Bronchus fibroblast of lung (primary cell): Measurements from ENCODE around the gene BOD1.

DNA sequence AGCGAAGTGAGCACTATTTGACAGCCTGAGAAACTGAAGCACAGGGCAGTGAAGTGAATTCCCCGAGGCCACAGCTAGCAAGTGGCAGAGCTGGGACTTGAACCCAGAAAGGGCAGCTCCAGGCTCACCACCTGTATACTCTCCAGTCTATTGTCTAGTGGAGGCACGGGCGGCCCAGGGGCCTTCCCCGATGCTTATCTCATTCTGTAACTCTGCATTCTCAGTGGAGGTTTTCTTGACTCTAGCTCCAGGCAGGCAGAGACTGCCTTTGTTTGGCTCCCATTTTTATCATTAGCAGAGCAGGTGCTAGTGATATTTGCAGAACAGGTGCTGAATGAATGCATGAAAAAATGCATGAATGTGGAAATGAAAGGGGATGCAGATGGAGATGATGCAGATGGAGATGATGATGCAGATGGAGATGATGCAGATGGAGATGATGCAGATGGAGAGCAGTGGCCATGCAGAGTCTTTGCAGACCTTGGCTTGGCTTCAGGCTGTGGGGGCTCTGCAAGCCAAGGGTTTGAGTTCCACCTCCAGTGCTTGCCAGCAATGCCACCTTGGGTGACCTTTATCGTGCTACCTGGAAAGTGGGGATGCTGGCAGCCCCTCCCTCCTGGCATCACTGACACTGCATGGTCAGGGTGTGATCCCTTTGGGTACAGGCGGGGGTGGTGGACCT lies 32.7 kb downstream of the ERGIC1 start:
- RAMPAGE, long total RNA = no peak

DNA sequence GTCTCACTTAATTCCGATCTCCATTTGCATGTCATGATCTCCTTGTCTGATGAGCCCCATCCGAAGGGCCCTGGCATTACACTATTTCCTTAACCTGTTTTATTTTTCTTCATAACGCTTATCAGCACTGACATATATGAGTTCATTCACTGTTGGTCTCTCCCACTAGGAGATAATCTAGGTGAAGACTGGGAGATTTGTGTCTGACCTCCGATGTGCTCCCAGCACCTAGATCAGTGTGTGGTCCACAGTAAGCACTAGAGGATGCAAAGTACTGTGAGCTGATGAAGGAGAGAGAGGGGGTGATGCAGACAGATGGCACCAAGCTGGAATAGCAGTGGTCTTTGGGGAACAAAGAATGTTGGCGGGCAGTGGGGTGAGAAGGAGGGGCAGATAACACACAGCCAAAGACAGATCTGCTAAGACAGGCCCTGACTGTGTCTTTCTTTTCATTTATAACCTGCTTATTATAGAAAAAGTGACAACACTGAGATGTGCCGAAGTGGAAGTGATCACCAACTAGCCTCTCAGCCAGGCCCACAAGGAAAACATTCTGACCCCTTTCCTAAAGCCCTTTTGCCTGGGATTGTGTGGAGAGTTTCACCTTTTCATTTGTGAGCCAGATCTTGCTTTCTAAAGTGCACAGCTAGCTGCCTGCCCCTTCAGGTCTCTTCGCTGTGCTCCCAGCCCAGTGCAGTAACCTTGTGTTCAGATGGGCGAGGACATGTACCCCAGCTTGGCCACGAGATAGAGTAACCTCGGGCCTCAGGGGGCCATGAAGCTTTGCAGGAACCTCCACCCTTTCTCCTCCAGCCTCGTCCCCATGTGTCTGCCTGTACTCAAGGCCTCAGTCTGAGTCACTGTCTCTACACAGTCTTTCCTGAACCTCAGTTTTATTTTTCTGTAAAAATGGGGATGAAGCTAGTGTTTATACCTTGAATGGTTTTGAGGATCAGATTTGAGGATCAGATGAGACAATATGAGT lies 37.6 kb downstream of the ERGIC1 start:
- RAMPAGE, long total RNA = no peak

GRCh38 chr5:172885398-172886111 lies 51.5 kb downstream of the ERGIC1 start:
- RAMPAGE, long total RNA = no peak

DNA sequence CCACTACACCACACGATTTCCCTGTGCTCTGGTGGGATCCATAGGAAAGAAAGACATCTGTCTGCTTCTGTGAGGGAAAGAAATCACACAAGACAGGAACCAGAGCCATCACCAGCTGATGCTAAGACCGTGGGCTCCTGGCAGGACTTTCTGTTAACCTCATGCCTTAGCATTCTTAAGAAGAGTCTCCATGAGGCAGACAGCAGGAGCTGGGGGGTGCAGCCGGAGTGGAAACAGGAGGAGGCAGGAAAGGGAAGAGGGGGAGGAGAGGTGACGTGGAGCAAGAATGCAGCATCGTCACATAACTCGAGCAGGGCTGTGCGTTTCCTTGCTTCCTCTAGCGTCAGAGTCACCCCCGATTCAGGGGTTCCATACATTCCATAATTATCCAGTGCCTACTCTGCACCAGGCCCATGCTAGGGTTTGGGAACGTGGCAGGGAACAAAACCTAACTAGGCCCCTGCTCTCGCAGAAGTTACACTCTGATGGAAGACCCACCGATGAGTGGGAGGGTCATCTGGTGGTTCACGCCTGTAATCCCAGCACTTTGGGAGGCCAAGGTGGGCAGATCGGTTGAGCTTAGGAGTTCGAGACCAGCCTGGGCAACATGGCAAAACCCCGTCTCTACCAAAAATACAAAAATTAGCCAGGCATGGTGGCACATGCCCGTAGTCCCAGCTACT lies 53.8 kb downstream of the ERGIC1 start:
- RAMPAGE, long total RNA = no peak

GRCh38 chr5:172918306-172918743 lies 40.9 kb upstream of the RPL26L1 start:
- RAMPAGE, long total RNA = no peak

DNA sequence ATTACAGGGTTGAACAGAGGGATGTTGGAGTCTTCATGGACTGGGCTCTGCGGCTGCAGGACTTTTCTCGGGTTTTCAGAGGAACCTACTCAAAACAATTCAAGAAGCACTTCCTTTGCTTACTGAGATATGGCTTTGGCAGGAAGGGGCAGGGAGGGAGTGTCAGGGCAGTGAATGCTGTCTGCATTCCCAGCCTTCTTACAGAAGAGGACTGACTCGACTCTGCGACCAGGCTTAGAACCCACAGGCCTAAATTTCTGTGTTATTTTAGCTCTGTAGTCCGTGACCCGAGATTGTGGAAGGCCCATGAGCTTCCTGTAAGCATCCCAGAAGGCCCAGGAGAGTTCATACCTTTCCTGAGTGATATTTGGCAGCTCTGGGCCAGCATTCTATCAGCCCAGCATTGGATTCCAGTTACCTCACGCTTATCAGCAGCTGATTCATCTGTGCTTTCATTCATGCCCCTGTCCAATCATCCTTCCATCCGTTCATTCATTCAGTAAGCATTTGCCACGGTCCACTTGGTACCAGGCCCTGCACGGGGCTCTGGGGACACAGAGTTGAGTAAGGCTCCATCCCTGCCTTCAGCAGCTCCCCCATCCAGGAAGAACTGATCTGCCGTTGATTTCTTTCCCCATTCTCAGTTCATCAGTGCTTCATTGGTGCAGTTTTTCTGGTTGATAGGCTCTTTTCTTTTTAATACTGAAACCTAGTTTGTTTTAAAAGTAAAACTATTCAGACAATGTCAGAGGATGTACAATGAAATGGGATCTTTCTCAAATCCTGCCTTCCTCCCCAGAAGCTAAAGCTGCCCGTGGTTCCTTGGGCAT lies 28.1 kb upstream of the RPL26L1 start:
- RAMPAGE, long total RNA = no peak

GRCh38 chr5:172958270-172959040 lies 769 bp upstream of the RPL26L1 start:
- RAMPAGE, long total RNA = no peak

DNA sequence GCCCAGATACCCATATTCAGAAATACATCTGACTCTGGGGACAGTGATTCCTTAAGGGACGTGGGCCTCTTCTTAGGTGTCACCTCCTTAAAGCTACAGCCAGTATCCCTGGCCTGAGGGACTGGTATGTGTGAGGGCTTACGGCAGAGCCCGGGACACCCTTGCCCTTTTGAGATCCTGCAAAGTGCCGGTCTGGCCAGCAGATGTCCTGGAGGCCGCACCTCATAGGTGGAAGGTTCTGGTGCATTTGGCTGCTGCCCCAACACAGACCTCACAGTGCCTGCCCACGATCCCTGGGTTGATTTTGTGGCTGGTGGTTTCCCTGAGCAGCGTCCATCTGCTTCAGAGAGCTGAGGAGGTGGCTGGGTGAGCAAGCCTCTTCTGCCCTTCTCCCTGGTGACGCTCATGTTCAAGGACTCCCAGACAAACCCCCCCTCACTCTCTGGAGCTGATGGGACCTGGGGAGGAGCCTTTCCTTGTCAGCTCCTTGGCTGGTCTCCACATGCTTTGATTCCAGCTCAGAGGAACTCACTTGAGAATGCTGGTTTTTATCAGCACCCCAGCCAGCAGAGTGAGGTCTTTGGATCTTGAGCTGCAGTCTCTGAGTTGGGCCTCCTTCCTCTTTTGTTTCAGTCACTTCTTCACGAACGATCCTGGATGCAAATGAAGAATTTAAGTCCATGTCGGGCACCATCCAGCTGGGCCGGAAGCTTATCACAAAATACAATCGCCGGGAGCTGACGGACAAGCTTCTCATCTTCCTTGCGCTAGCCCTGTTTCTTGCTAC lies 19.0 kb downstream of the BNIP1 start:
- RAMPAGE, long total RNA = no peak

DNA sequence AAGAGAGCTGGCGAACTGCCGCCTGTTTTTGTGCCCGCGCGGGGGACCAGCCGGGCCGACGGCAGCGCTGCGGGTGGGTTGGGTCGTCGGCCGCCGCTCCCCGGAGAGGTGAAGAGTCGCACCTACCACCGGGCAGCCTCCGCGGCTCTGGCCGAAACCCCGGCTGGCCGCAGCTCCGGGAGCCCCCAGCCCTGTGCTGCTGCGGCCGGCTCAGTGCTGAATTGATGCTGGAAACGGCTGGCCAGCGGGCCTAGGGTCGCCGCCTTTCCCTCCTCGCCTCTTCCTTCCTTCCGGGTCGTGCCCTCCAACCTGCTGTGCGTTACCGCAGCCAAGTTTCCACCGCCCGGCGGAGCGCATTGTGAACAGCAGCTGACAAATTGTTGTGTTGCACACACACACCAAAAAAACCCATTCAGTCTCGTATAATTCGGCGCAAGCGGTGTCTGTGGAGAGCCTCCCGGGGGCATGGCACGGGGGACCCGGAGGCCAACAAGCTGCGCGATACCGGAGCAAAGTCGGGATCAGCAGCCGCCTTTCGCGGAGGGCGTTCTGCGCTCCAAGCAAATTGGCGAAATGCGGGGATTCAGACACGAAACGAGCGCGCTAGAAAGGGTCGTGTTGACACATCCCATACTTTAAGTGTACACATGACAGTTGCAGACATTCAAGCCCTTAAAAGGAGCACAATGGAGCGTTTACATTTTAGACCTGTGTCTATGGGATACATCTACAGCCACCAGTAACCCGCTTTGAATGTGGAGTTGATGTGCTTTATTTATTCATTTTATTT lies 9.4 kb upstream of the NKX2-5 start:
- RAMPAGE, long total RNA = no peak

DNA sequence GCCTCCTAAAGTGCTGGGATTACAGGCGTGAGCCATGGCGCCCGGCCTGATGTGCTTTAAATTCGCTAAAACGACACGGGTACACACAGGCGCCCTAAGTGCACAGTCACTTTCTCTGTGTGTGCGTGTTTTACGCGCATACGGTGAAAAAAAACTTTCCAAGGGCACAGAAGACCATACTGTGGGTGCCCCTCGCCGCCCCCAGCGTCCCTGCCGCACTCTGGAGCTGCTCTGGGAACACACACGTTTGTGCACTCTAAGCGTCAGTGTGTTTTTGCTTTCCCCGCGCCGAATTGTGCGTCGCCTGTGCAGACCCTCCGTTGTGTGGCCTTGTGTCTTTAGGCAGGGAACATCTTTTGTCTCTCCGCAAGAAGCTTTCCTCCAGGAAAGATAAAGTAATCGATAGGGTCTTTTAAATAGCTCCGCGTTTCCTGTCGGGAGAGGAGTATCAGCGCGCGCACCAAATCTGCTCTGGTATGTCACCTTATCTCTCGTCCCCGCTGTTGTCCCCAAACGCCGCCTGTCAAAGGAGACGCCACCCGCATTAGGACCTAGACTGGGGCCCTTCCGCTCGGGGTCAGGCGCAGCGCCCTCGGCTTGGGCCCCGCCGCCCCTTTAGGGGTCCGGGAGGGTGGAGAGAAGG lies 10.4 kb upstream of the NKX2-5 start:
- RAMPAGE, long total RNA = no peak

- RAMPAGE, long total RNA = no peak
These were observed 12.5 kb downstream of the STC2 start for GRCh38 chr5:173315287-173316546.

DNA sequence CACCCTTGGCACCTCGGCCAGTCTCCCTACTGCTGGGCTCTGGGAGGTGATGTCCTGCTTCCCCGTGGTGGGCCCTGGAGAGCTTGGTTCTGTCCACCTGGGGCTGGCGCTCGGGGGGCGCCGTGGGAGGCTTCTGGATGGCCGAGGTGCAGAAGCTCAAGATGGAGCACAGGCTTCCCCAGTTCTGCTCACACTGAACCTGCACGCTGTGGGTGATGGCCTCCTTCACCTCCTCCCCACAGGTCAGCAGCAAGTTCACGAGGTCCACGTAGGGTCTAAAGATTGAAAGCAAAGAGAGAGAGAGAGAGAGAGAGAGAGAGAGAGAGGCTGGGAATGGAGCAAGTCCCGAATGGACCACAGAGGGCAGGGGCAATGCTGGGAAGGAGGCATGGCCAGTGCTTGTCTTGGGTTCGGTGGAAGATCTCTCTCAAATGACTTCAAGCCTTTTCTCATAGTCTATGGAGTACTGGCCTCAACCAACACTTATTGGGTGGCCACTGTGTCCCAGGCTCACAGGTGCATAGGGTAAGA lies 10.2 kb downstream of the STC2 start:
- RAMPAGE, long total RNA = no peak

- RAMPAGE, long total RNA = no peak
These were observed 3.9 kb downstream of the STC2 start for GRCh38 chr5:173324001-173325126.

- RAMPAGE, long total RNA = no peak
These were observed 126.0 kb upstream of the STC2 start for GRCh38 chr5:173454183-173454719.

DNA sequence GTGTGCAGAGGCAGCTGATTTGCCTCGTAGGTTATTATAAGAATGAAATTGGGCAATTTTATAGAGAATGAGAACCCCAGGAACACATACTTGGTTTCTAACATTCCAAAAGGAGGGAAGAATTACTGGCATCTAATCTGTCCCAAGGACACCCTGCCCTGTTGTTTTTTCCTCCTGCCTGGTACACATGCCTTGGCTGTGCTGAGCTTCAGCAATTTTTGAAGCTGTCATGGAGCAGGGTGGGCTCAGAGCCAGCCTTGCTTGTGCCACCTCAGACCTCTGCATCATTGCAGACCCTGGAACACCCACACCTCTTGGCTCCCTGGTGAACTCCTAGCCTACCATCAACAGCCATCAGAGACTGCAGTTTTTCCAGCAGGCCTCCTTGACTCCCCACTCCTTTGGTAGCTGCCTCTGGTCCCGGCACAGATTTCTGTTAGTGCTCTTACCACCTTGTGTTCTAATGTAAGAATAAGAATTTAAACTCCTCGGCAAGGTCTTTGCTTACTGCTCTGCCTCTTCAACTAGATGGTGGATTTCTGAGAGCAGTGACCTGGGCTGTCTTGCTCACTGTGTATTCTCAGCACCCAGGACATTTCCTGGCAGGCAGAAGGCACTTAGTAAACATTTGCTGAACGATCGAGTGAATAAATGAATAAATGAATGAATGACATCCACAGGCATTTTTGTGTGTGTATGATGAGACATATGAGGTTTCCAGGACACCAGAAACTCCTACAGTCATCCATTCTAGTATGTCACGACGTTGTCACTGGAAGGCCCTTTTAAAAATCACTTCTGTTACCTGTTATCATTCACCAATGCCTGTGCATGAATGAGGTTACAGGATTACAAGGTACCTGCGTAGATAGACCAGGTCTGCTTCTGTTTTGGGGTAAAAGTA lies 143.3 kb downstream of the BOD1 start:
- RAMPAGE, long total RNA = no peak

GRCh38 chr5:173616560-173617007 lies at the start of gene BOD1:
Gene BOD1 (minus strand): TSS chr5:173616650.
- RAMPAGE, long total RNA = no peak

DNA sequence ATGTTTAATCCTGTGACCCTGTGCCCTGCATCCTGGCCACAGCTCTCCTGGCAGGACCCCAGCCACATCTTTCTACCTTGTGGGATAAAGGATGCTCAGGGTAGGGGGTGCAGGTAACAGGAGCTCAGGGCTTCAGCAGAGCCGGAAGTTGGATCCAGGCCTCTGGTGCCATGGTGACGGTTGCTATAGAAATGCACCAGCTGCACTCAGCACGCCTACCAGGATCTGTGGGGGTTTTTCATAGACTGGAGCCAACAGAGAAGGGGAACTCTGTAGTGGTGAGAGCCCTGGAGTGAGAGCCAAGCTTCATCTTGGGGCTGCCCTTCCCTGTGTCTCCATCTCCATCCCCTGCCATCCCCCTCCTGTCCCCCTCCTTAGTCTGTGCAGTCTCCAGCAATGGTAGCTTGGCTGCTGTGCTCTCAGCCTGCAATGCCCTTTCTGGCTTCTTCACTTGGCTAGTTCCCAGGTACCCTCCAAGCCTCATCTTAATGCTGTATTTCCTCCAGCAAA lies 27.5 kb upstream of the BOD1 start:
- RAMPAGE, long total RNA = no peak

GRCh38 chr5:173733826-173734558 lies 117.5 kb upstream of the BOD1 start:
- RAMPAGE, long total RNA = no peak

- RAMPAGE, long total RNA = no peak
These were observed 117.0 kb upstream of the CPEB4 start for GRCh38 chr5:173770953-173771838.

DNA sequence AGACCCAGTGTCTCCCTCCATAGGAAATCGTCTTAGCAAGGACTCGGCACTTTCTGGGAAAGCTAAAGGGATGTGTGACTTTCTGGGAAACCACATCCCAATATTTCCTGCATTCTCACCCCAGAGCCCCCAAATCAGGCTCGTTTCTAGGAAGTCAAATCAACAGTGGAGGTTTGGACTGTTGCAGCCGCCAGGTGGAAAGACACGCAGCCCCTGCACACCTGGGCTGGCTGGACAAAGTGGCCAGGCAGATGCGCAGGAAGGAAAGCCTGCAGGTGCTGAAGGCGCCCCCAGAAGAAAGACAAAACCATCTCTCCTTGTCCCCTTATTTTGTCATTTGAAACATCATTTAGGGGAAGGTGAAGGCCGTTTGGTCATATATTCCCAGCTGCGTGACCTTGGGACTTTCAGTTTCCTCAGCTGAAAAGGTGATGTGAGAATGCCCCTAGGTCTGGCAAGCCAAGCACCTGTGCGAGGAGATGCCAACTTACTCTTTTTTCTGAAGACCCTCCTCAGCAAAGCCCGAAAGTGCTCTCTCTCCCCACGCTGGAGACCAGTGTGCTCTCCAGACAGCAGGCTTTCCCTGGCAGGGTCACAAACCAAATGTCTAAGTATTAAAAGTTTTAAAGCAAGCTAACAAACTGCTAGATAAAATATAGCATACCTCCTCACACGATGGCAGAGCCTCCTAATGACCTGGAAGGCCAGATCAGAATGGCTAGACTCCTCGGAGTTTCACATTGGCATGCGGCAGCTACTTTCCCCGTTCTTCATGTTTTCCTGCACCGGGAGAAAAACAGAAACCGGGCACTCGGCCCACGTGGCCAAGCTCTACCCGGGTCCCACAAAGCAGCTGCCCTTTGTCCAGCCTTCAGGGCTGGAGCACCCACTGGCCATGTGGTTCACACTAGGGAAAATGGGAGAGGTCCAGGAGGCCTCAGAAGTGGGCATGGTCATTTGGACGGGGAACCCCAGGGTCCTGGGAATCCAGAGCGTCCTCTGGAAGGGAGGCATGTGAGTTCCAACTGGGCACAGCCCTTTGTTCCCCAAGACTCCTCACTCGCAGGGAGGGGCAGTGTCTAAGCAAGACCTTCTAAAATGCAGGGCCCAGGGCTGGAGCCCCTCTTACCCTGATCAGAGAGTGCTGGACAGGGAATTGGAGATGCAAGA lies 97.6 kb upstream of the CPEB4 start:
- RAMPAGE, long total RNA = no peak